Caco-2 (cell line): ENCODE data around the genes ZNHIT1, PRKRIP1 and UPK3BL1.

DNA sequence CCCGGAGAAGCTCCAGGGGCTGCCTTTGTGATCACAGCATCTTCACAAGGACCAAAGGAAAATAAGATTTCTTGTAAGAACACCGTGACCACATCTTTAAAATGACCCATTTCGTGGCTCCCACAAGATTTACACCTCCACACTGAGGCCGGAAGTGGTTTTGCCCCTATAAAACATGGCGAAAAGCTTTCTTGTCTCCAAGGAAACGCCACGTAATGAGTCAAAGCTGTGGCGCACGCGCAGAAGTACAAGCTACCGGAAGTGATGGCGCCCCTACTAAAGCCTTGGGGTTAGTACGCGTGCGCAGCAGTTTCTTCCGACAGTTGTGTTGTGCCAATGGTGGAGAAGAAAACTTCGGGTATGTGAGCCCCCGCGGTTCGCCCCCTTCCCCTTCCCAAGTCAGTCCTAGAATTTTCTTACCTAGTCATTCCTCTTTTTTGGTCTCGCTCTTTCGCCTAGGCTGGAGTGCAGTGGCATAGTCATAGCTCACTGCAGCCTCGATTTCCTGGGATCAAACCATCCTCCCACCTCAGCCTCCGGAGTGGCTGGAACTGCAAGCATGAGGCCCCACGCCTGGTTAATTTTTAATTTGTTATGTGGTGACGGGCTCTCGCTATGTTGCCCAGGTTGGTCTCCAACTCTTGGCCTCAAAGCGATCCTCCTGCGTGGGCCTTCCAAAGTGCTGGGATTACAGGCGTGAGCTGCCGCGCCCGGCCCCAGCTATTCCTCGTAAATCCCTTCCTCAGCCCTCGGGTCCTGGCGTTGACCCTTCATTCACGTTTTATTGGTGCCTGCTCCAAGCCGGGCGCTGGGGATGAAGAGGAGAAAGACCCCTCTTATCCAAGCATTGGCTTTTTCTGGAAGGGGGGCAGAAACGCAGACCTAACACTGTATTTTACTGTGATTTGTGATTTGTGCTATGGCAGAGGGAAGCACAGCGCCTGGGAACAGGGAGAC lies at the start of gene ZNHIT1:
ZNHIT1 (plus strand) TSS at position 306 of the 957 bp plus-strand sequence.
- PRO-cap, result bidirectional peak, plus-strand start at position 322 of the sequence, minus-strand start at position 144 of the sequence; bidirectional peak, plus-strand start at position 616 of the sequence, minus-strand start at position 553 of the sequence
- RRBS, result 6% methylated on average over 10 of the region's 41 CpGs

- PRO-cap, result no peak
- RRBS, result 79% methylated on average over 4 of the region's 53 CpGs
These were observed 21.5 kb downstream of the IFT22 start for GRCh38 chr7:101299881-101300653.

- PRO-cap, result no peak
- RRBS, result 87% methylated on average over 11 of the region's 38 CpGs
These were observed 19.0 kb downstream of the IFT22 start for GRCh38 chr7:101302519-101303036.

DNA sequence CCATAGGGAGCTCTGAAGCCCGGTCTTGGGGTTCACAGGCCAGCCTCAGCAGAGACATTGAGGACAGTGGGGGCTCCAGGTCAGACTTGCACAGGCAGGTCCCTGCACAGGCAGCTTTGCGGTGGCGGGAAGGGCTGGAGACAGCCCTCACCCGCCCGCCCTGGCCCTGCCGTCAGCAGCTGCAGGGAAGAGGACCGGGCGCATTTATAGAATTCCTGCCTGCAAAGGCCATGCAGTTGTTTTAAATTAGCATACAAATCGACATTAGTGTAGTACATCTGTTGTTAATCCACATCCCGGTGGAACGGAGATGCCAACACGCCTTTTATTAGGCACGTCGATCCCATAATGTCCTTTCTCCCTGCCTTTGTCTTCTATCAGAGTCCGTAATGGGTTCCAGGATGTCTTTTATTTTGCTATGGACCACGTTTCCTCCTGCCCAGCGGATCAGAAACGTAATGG lies 123.7 kb downstream of the COL26A1 start:
- PRO-cap, result no peak
- RRBS, result 97% methylated on average over 1 of the region's 18 CpGs

DNA sequence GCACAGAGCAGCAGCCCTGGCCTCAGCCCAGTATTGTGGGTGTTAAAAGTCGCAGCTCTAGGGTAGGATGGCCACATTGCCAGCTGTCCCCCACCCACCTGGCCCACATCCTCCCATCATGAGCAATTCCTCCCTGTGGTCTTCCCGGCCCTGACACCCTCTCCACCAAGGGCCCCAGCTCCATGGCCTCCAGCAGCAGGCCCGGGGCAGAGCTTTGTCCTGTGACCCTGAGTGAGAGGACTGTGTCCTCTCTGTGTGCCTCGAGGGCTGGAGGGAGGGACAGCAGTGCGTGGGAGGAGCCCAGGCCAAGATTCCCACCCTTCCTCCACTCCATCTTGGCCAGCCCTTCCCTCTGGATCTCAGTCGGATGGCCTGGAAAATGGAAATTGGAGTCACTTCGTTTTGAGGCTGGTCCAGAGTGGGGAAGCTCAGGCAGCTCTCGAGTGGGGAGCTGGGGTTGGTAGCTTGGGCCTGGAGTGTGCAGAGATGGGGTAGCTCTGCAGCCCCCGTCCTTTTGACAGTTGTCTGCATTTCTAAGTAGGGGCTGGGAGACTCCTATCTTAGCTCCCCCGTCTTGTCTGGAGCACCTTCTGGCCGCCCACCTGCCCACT lies 93.6 kb downstream of the MYL10 start:
- PRO-cap, result no peak
- RRBS, result 65% methylated on average over 2 of the region's 11 CpGs

GRCh38 chr7:101813994-101814504 lies 3.4 kb upstream of the CUX1 start:
- PRO-cap, result bidirectional peak, plus-strand start at chr7:101814328, minus-strand start at chr7:101814170
- RRBS, result 4% methylated on average over 25 of the region's 57 CpGs

- PRO-cap, result bidirectional peak, plus-strand start at chr7:101815882, minus-strand start at chr7:101815591; bidirectional peak, plus-strand start at chr7:101816021, minus-strand start at chr7:101816075; bidirectional peak, plus-strand start at chr7:101816329, minus-strand start at chr7:101816361
- RRBS, result 2% methylated on average over 71 of the region's 116 CpGs
These were observed 1.5 kb upstream of the CUX1 start for GRCh38 chr7:101815740-101816549.

DNA sequence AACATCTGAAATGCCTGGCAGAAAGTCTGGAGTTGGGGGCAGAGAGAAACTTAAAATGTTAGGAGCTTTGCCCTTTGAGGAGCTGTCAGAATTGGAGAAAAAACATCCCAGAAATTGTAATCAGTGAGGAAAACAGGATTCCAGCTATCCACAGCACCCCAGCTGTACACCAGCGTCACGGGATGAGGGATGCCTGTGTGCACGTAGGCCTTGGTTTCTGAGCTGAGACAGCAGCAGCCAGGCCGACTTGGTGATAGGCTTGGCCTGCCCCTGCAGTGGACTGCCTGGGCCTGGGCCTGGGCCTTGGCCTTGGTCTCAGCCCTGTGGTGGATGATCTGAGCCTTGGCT lies 93.4 kb downstream of the CUX1 start:
- PRO-cap, result no peak
- RRBS, result no CpG with 5 or more reads among the region's 4 CpGs

- PRO-cap, result no peak
- RRBS, result 98% methylated on average over 15 of the region's 26 CpGs
These were observed 227.6 kb downstream of the CUX1 start for GRCh38 chr7:102044940-102045553.

- PRO-cap, result no peak
- RRBS, result no CpG with 5 or more reads among the region's 12 CpGs
These were observed 191.1 kb upstream of the SH2B2 start for GRCh38 chr7:102095528-102096055.

DNA sequence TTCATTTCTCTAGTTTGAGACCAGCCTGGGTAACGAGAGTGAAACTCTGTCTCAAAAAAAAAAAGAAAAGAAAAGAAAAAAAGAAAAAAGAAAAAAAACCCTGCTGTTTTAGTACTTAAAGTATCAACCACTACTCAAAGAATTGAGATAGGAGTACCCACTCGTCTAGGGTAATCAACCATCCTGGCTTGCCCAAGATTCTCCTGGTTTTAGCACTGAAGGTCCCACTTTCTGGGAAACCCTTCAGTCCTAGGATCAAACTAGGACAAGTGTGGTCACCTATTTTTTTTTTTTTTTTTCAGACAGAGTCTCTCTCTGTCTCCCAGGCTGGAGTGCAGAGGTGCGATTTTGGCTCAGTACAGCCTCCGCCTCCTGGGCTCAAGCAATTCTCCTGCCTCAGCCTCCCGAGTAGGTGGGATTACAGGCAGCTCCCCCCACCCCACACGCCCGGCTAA lies 6.1 kb upstream of the PRKRIP1 start:
- PRO-cap, result no peak
- RRBS, result no CpG with 5 or more reads among the region's 7 CpGs

GRCh38 chr7:102395544-102396504 lies at the start of gene PRKRIP1:
TSS of gene PRKRIP1 (plus strand) at chr7:102396363.
- PRO-cap, result bidirectional peak, plus-strand start at chr7:102395840, minus-strand start at chr7:102395777; bidirectional peak, plus-strand start at chr7:102395929, minus-strand start at chr7:102395898; bidirectional peak, plus-strand start at chr7:102396045, minus-strand start at chr7:102396117; bidirectional peak, plus-strand start at chr7:102396363, minus-strand start at chr7:102396322
- RRBS, result no CpG with 5 or more reads among the region's 58 CpGs

- PRO-cap, result no peak
- RRBS, result no CpG with 5 or more reads among the region's 8 CpGs
These were observed at the start of gene UPK3BL1 for GRCh38 chr7:102642654-102643053. TSS of gene UPK3BL1 (minus strand) at chr7:102642791.

DNA sequence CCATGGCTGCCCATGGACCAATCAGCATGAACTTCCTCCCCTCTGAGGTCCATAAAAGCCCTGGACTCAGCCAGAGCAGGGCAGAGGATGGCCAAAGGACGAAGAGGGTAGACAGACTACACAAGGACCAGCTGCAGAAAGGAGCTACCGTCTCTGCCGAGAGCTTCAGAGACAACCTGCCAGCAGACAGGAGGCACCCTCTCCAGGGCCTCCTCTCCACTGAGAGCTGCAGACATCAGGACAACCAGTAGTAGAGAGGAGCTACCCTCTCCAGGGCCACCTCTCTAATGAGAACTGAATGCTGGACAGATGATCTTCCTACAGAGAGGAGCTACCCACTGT lies 4.3 kb upstream of the FAM185A start:
- PRO-cap, result no peak
- RRBS, result no CpG with 5 or more reads among the region's 3 CpGs

GRCh38 chr7:102977728-102979007 lies 65.4 kb downstream of the LRRC17 start:
- PRO-cap, result no peak
- RRBS, result no CpG with 5 or more reads among the region's 16 CpGs

DNA sequence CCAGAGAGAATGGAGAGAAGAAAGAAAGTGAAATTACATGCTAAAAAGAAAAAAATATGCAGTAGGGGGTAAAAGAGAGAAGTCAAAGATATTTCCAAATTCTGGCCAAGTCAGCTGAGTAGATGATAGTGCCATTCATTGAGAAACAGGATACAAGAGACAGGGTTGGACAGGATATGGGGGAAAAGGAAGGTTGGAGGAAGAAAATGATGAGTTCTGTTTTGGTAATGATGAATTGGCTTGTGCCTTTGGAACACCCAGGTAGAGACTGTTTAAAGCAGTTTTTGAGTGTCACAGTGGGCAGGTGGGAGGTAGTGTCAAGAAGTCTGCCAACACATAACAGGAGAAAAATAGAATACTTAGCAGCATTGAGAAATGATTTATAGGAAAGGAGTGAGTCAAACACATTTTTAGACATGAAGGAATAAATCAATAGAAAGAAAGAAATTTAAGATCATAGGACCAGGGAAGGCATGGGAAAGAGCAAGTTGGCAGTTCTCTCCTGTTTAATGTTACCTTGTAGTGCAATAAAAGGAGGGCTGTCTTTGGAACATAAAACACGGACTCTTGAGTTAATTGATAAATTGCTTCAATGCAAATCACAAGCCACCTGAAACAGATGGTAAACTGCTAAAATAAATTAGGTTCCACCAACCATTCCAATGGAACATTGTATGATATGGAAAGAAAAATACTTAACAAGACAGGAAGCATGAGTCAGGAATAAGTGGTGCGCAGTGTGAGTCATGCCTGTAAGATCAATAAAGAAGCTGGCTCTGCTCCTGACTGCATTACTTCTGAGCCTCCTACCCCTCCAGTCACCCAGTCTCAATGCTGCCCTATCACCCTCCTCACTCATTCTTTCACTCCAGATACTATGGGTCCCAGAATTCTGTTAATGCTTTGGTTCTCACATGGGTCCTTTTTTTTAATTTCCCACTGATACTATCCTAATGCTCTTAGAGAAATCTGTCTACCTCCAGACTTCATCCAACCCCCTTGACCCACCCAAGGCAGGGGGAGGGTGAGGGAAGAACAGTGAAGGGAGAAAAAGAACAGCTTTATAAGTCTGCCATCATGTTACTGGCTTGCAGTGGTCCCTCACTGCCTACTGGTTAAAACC lies 78.7 kb downstream of the LRRC17 start:
- PRO-cap, result no peak
- RRBS, result no CpG with 5 or more reads among the region's 2 CpGs

GRCh38 chr7:103147944-103148609 lies 822 bp downstream of the NAPEPLD start:
- PRO-cap, result no peak
- RRBS, result no CpG with 5 or more reads among the region's 7 CpGs

GRCh38 chr7:103541023-103541456 lies 95.0 kb upstream of the SLC26A5 start:
- PRO-cap, result no peak
- RRBS, result no CpG with 5 or more reads among the region's 4 CpGs

GRCh38 chr7:103990370-103990800 lies 927 bp upstream of the RELN start:
- PRO-cap, result no peak
- RRBS, result no CpG with 5 or more reads among the region's 18 CpGs

DNA sequence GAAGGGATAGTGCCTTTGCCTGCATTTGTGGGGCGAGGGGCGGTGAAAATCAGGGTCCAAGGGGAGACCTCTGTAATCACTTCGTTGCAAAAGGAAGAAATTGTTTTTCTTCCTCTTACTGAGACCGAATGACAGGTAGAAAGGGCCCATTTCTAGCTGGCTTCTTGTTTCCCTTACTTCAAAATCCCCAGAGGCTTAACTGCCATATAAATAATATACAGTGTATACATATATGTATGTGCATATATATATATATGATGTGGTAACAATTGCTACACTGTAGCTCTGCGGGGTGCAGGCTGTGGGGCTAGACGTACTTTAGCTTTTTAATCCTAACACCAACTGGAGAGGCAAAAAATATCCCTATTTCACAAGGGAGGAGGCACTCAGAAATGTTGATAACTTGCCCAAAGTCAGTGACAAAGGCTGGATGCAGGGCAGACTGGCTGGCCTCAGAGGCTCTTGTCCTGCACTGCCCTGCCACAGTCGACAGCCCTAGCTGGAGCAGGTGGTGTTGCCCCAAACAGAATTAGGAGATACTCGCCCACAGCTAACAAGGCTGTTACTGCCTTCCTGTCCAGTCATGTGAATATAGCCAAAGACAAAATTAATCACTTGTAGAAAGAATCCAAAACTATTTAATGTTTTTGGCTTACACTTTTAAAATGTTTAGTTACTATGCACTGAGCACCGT lies 1.5 kb upstream of the RELN start:
- PRO-cap, result no peak
- RRBS, result no CpG with 5 or more reads among the region's 9 CpGs